Glomerular endothelial cell (primary cell): ENCODE measurements around a stretch of chr2.

- RAMPAGE, long total RNA, result no peak
Observed at GRCh38 chr2:226775969-226776539, 23.6 kb downstream of the IRS1 start.

GRCh38 chr2:226944469-226945146, 108.8 kb downstream of the RHBDD1 start:
- RAMPAGE, long total RNA, result no peak

GRCh38 chr2:227179996-227180285, 15.5 kb downstream of the COL4A3 start:
- RAMPAGE, long total RNA, result no peak

DNA sequence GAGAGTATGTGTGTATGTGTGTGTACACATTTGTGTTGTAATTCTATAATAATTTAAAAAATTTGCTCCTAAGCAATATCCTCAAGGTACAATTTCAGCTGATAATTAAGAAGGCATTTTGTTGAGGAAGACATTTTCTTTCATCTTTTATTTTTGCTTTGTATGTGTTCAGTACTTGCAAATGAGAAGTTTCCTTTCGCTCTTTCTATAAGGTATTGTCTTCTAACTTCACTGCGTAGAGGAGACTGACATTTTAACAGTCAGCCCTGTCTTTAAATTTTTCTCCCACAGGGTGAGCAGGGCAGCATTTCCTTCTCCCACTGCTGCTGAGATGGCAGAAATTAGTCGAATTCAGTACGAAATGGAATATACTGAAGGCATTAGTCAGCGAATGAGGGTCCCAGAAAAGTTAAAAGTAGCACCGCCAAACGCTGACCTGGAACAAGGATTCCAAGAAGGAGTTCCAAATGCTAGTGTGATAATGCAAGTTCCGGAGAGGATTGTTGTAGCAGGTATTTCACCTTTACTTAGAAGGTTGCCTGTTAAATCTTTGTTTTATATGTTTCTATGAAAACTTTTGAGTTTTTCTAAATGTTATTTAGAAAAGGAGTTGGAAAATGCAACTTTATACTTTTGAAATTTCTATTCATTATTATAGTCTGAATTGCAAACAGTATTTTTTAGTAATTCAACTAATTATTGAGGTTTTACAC, 5.4 kb downstream of the MFF start:
- RAMPAGE, long total RNA, result no peak

- RAMPAGE, long total RNA, result no peak
Observed at GRCh38 chr2:227450929-227451203, 21.1 kb upstream of the AGFG1 start.

DNA sequence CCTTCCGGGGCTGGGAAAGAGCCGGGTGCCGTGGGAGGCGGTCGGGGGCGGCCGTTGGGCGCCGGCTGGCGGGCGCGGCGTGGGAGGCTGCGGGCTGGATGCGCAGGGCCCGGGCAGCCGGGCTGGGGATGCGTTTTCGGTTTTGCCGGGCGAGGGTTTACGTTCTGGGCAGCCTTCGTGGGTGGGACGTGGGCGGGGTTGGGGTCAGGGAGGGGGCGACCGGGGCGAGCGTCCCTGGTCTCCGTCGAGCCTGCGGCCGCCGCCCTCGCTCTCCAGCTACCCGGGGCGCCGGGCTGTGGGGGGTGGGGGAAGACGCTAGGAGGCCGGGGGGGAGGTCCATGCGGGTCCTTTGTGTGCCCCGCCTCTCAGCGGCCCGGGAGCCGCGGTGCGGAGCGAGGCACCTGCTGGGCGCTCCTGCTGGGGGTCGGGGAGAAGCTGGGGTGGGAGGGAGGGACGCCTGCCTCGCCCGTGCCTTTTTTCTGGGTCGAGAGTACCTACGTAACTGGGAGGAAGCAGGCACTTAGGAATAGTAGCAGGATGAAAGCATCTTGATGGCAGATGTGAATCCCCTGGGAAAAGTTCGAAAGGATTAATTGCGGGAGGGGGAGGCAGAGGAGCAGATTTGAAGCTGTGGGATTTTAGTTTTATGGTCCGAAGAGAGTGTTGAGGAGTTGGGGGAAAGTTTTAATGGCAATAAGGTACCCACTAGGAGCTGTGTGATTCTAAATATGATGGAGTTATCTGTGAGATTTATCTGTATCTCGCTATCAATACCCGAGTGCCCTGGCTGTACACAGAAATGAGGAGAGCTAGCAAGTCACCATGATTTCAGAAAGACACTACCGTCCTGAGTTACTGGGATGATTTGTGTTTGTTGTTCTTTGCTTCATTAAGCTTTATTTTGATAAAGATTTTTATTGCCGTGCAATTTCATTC, 973 bp downstream of the AGFG1 start:
- RAMPAGE, long total RNA, result no peak

DNA sequence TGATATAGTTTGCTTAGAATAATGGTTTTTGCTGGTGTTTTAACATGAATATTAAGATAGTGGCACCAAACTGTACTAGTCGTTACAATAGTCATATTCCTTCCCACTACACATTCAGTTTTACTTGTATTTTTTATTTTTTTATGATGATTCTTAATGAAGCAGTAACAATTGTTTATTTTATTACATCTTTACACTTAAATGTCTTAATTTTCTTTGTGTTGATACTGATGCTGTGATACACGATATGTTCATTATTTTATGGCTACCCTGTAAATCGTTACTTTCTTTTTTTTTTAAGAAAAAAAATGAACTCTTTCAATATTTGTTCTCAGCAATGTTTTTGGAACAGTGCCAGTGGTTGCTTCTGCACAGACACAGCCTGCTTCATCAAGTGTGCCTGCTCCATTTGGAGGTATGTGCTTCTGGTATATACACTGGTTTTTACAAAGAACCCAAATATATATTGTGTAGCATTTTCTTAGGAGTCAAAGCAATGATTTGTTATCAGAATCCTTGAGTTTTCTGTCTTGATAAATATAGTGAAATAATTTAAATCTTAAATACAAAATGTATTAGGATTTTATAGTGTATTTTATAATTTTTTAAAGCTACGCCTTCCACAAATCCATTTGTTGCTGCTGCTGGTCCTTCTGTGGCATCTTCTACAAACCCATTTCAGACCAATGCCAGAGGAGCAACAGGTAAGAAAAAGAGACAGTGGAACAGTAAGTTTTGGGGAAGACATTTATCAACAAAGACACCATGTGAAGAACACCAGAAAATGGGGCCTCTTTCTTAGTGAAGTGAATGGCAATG, 62.2 kb upstream of the SCYGR2 start:
- RAMPAGE, long total RNA, result no peak

DNA sequence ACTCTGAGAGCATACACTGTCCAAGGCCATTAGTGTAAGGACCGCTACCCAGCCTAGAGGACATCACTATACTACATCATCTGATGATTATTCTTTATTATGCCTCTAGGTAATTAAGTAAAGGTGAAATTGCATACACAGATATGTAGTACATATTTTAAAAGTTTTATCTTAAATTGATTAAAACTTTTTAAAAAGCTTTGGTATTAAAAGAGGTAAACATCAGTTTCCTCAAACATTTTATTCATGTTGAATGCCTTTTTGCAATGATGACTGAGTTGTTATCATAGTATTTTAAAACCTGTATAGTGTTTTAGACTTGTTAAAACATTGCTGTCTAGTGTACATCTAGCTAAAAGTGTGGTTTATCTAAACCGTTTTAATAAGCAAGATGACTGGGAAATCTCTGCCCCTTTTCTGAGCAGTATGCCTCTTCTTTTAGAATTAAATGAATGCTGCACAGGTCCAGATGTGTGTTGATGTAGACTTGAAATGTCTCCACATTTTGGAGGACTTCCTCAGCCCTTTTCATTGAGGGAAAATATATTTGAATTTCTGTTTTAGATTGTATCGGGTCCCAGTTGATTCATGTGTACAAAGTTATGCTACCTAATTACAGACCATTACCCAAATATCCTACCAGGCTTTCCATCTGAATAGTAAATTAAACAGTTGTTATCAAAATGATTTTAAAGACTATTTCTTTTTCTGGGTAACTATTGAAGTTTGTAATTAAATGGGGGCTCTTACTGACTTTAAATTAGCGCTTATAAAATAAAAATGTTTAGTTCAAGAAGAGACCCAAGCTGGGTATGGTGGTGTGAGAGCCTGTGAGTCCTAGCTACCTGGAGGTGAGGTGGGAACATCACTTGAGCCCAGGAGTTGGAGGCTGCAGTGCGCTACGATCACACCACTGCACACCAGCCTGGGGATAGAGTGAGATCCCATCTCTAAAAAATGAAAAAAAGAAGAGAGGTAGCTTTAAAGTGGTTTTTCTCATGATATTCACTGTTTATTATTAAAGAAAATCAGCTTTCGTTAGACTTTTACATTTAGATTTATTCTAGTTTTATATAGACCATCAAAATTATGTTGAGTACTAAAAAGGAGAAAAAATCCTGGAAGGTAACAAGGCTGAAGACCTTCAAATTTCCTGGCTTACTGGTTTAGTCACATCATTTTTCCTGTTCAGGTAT, 42.3 kb upstream of the SCYGR2 start:
- RAMPAGE, long total RNA, result no peak

DNA sequence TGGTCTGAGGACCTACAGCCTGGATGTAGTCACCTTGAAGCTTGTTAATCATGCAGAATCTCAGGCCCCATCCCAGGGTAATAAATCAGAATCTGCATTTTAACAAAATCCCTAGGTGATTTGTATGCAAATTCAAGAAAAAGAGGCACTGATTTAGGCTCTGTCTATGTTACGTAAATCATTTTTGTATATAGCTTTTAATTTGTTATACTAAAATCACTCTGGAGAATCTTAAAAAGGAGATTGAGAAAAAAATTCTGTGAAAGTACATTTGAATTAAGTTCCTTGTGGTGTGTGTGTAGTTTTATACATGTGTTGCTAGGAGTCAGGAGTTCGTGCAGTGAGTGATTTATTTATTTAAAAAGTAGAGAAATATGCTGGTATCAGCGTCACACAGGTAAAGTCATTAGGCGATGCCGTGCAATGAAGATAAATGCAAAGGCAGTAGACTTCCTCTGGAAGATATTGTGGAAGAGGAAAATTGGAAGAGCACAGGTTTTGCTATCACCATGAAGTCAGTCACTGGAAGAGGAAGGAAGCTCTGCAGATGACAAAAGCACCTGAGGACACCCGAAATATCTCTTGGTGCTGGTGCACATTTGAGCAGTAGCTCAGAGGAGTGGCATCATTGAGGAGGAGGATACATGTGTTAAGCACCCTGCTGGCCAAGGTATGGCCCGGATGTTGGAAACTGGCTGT, 33.0 kb upstream of the SCYGR2 start:
- RAMPAGE, long total RNA, result no peak

DNA sequence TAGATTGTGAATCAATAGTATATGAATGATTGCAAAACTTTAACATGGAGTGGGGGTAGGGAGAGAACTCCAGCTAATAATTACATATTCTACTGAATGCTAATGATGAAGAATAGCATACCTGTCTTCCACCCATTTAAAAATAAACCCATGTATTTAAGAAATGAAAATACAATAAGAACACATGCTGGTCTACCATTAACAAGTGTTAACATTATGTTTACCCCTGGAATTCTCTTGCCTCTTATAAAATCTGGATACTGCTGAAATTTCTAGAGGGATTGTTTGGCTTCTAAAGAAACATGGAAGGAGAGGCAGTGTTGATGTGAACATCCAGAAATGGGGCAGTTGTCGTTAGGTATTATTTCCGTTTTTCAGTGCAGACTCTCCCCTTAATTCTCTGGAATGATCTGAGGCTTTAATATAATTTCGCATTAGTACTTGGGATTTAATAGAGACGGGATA, 285.0 kb upstream of the SPHKAP start:
- RAMPAGE, long total RNA, result no peak

GRCh38 chr2:229060306-229060787, 210.7 kb downstream of the PID1 start:
- RAMPAGE, long total RNA, result no peak

DNA sequence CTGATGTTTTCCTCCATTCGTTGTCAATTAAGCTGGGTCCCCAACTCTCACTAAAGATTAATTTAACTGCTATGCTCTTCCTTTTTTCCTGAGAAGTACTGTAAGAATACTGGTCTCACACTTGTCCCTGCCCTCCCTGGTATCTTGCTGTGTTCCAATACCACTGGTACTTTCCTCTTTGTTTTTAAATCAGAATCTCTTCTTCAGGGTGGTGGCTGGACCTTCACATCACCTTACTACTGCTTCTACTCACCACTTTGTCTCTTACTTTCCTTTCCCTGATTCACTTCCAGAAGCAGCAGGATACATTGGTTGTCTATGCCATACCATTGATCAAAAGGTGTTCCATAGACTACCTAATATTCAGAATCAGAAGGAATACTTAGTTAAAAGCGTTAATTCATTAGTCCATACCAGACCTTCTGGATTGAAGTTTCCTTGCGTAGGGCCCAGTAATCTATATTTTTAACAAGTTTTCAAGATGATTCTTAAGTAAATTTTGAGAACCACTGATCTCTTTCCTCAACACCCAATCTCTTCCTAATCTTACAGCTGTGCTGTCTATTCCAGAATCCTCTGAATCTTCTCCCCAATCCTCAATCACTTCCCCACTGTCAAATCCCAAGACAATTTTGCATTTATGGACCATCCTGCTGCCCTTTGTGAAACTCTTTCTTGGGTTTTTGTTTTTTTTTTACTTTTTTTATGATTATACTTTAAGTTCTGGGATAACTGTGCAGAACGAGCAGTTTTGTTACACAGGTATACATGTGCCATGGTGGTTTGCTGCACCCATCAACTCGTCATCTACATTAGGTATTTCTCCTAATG, 195.2 kb downstream of the PID1 start:
- RAMPAGE, long total RNA, result no peak

DNA sequence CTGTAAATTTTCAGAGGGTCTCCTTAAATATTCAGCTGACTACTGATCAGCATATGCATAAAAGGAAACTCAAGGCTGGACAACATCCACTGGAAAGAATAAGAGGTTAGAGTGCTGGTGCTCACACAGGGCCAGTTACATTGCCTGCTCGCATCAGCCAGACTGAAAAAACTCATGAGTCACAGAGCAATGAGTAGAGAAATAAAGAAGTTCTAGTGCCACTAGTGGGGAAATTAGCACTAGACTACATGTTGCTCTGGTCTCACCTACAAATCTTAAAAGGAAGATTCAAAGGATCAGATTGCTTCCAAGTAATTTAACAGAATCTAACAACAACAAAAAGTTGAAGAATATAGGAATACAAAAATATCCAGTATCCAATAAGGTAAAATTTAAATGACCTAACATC, 106.2 kb downstream of the PID1 start:
- RAMPAGE, long total RNA, result no peak

DNA sequence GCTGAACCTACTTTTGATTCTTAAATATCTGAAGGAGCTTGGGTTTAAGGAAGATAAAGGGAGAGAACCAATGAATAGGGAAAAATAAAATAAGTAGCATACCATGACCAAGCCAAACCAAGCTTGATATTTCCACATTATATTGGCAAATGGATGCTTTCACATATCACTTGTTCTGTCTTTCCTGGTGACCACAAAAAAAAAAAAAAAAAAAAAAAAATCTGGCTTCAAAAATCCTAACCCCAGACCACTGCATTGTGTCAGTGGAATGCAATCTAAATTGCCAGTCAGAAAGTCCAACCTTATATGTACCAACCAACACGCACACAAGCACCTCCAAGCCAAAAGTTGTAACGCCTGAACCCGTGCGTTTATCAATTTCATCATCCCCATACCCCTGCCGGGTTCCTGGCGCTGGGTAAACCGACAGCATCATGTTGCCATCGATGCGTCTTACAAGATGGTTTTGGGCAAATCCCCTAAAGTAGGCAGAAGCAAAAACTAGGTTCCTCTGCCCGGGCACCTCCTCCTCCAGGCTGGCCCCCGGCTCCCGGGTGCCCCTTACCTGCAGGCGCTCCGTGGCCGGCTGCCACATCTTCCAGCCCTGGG, 534 bp downstream of the PID1 start:
- RAMPAGE, long total RNA, result no peak

DNA sequence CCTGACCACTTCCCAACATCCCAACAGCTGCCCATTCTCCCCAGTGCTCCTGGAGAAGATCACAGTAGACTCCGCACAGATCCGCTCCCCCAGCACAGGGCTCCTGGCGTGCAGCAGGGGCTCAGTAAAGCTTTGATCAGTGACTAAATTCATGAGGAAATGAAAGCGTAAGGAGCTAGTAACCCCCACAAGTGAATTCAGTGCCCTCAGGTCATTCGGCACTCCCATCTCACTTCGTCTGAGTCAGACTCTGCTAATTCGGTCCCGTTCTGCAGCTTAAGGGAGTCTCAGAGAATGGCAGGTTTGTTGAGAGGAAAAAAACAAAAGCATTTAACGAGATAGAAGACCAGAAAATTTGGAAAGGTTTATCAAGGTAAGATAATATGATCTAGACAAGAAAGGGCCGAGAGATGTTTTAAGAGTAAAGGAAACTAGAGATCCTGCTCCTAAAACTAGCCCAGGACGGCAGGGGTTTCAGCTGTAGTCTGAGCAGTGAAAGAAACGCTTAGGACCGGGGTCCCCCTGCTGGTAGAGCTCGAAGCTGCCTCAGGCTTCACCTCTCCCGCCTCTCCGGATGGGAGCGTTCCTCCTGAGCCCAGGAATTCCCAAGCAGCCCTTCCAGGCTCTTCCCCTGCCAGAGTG, 127.5 kb downstream of the DNER start:
- RAMPAGE, long total RNA, result no peak

GRCh38 chr2:229902431-229902931, 19.3 kb downstream of the TRIP12 start:
- RAMPAGE, long total RNA, result no peak

DNA sequence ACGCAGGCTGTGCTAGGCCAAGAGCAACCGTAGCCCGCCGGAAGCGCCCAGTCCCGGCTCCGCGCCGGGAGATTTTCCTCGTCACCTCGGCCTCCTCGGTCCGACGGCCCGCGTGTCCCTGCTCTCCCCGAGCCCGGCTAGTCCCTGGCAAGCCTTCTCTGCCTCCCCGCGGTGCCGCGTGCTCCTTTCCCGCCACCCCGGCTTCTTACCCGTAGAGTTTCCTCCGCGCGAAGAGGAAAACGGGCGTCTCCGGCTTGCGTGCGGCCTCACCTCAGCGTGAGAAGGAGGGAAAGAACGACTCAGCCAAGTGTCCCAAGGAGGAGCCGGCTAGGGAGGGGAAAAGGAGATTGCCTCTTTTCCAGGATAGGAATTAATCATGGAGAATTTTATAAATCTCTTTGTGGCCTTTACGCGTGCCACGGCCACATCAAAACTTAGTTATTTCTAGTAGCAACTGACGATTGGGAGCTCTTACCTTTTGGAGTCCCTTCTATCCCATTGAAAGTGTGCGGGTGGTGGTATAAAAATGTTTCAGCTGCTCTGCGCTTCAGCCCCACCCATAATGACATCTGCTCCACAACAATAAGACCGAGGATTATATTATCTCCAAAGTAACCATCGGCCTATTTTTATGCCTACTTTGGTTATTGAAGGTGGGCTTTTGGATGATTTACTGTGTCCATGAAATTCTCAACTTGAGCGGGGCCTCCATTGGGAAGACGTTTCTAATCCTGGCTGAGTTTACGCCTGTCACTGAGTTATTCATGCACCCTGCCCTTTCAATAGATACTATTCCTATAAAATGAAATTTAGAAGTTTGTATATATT, 584 bp downstream of the FBXO36 start:
- RAMPAGE, long total RNA, result start-site peak on the minus strand centred at position 264 of the sequence, 102 bp wide, 58 and 35 reads in 2 replicates

- RAMPAGE, long total RNA, result no peak
Observed at GRCh38 chr2:230124071-230124602, 55.4 kb upstream of the SLC16A14 start.

DNA sequence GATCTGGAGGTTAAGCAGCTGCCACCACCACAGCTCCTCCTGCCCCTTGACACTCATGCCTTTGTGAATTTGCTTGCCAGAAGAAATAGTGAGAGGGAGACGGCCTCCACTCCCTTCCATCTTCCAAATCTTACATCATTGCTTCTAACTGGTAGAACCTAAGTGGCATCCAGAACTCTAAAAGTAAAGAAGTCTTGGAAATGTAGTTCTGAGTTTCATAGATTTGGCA, 74.0 kb upstream of the SLC16A14 start:
- RAMPAGE, long total RNA, result no peak

- RAMPAGE, long total RNA, result no peak
Observed at GRCh38 chr2:230170278-230170974, 49.4 kb downstream of the SP110 start.